Mesangial cell (primary cell): ENCODE results near the gene C12orf4.

DNA sequence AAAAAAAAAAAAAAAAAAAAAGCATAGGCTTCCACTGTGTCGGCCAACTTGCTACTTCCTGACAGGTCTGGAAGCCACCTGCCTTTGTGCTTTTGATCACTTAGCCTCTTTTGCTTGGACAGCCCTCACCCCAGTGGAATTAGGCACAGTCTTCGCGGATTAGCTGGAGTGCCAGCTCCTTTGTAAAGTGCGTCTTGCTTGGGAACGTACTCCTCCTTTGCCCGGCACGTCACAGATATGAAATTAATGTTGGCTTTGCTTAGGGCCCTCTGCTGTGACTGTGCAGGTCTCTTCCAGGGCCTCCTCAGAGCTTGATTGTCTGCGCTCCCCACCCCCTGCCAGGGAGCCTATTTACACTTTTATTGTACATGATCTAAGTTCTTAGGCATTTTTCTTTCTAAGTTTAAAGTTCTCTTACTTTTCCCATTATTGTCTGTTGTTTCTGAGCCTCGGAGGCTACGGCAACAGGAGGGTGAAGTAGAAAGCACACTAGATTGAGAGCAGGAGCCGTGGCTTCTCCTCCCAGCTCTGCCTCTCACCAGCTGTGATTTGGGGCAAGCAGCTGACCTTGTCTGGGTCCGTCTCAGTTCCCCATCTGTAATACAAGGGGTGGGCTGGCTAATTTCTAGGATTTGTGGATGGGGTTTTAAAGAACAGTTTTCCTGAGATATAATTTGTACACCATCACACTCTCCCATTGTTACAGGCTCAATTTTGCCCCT, 81.7 kb downstream of the TSPAN9 start:
- RAMPAGE, long total RNA: no peak

DNA sequence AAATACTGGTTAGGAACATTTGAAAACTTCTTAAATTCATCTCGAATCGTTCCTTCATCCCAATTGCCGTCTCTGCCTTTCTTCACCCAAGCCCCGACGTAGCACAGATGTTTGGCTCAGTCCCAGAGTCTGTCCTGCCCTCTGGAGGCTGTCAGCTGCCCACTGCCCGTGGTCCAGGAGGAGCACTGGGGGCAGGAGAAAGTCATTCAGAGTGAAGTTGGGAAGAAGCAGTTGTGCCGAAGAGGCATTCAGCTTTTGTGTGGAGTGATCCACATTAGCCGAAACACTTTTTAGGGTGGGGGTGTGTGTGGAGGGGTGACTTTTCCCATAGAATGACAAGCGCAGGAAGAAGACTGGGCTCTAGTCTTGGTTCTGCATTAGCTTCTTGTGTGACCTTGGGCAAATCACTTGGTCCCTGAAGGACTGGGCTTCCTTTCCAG, 125.0 kb downstream of the TSPAN9 start:
- RAMPAGE, long total RNA: no peak

DNA sequence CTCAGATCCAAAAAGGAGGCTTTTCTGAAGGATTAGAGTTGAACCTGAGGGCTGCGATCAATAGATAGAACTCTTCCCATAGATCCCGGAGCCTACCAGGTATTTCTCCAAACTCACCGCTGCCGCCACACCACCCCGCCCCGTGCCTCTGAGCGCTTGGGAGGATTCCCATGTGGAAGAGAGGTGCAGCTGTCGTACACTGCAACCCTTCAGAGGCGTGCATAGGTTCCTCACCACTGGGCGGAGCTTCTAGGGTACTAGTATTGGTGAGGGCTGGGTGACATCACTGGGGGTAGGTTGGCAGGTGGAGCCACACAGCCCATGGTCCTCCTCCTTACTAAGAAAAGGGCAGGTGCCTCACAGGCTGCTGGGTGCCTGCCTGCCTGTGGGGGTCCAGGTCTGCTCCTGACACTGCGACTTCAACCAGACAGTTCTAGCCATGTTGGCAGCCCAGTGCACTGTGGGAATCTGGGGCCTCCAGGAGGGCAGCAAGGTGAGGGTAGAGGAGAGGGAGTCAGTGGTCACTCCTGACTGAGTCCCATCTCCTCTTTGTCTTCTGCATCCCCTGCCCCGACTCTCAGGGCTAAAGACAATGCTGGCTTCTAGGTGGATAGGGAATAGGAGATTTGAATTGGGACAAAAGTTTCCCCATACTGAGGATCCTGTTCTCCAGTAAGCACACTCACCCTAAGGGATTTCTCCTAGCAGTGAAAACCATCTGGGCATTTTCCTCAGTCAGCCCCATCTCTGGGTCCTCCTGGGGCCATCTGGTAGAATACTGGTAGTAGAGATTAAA, 127.2 kb downstream of the TSPAN9 start:
- RAMPAGE, long total RNA: no peak

- RAMPAGE, long total RNA: no peak
These were observed 153.6 kb downstream of the TSPAN9 start for GRCh38 chr12:3230790-3231195.

DNA sequence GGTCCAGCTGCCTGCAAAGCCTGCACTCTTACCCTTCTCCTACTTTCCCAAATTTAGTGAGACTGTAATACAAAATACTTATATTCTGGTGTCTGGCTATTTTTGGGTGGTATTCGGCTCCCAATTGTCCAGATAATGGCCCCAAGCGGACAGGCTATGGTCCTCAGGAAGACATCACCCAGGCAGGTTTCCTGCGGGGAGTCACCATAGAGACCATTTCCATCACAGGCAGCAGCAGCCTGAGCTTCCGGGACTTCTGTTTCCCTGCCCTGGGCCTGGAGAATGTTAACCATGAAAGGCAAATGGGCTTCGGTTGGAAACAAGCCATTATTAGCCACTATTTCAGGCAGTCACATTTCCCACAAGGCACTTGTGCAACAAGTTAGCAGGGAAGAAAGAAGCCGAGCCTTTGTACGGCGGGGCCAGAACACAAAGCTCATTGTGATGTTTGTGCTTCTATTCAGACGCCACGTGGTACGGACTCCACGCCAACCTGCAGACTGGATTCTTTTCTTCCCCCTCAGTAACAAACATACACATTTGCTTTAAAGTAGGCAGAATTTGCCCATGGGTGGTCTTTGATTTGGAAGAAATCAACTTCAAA, 154.5 kb upstream of the PRMT8 start:
- RAMPAGE, long total RNA: no peak

DNA sequence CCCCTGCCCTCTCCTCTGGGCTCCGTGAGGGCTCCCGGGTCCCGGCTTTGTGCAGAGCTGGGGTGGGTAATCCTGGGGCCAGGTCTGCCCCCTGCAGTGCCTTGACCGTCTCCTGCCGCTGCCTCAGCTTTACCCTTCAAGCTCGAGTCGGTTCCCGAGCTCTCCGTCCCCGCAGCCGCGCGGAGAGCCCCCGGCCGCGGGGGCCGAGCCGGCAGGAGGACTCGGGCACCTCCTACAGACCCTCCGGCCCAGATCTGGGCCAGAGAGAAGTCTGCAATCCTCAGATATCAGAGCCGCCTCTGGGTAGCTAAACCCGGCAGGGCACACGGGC, 996 bp downstream of the PRMT8 start:
- RAMPAGE, long total RNA: no peak

- RAMPAGE, long total RNA: no peak
These were observed 109.0 kb downstream of the PRMT8 start for GRCh38 chr12:3599986-3600360.

GRCh38 chr12:3679835-3680585, 72.9 kb downstream of the CRACR2A start:
- RAMPAGE, long total RNA: no peak

DNA sequence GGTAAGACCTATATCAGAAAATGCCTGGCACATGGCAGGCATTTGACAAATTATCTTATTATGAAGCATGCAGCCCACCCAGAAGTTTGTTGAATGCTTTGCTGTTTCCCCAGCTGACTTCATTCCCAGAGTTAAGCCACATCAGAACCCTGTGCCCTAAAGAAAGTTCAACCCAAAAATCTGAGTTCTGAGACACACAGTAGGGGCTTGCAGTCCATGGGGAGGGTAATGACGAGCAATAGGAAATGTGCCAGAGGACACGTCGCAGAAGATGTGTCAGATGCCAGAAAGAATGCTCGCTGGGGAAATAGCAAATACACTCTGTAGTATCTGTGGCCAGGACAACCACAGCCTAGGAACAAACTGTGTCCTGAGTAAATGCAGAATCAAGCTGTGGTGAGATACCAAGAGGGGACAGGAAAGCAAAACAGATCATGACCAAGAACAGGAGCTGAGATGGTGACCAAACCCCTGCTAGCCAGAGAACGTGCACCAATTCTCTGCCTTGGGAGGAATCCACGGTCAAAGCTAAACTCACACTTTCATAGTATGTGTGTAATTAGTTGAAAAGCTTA, 9.2 kb downstream of the CRACR2A start:
- RAMPAGE, long total RNA: no peak

GRCh38 chr12:3872253-3873031, 757 bp downstream of the PARP11 start:
- RAMPAGE, long total RNA: no peak

DNA sequence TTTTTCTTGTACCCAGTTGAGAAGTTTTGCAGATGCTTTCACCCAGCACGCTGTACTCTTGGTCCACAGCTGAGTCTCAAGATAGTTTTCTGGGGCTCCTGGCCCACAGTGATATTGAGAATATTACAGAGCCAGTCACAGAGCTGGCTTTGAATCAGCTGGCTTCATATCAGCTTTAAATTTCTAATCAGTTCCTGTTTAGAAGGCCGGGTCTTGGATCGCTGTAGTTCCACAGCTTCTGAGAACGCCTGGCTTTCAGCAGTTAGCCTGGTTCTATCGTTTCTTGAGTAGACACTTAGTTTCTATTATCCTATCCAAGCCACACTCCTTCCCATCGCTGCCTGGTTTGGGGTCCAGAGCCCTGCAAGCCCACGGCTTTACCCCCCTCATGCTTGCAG, 32.5 kb upstream of the PARP11 start:
- RAMPAGE, long total RNA: no peak

DNA sequence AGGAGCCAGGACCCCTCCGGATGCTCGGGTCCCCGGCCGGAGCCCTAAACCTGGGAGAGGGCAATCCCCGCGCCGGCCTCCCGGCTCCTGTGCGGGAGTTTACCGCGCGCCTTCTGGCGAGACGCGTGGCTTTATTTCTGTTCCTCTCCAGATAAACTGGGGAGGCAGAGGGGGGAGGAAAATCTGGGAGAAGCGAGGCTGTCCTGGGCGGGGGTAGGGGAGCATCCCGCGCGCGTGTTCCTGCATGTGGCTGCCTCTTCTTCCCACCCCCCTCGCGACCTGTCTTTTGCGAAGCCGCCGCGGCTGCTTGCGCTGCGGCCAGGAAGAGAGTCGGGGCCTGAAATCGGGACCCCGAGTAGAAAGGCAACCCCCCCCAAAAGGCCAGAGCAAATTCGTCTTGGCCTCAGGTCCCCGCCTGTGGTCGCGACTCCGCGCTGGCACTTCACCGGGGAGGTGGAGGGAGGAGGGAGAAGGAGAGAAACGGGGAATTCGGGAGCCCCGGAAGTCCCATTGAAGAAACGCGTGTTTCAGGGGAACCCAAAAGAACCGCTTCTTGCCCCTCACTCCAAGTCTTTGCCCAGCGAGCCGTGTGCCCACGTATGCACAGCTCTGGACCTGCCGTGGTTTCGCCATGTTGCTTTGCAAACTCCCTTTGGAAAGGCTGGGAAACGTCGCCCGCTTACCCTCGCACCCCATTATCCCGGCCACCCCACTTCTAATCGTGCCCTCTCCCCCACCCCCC, 869 bp downstream of the CCND2 start:
- RAMPAGE, long total RNA: no peak

GRCh38 chr12:4300725-4301372, 20.2 kb upstream of the TIGAR start:
- RAMPAGE, long total RNA: no peak

- RAMPAGE, long total RNA: no peak
These were observed 18.3 kb upstream of the TIGAR start for GRCh38 chr12:4302519-4303342.

DNA sequence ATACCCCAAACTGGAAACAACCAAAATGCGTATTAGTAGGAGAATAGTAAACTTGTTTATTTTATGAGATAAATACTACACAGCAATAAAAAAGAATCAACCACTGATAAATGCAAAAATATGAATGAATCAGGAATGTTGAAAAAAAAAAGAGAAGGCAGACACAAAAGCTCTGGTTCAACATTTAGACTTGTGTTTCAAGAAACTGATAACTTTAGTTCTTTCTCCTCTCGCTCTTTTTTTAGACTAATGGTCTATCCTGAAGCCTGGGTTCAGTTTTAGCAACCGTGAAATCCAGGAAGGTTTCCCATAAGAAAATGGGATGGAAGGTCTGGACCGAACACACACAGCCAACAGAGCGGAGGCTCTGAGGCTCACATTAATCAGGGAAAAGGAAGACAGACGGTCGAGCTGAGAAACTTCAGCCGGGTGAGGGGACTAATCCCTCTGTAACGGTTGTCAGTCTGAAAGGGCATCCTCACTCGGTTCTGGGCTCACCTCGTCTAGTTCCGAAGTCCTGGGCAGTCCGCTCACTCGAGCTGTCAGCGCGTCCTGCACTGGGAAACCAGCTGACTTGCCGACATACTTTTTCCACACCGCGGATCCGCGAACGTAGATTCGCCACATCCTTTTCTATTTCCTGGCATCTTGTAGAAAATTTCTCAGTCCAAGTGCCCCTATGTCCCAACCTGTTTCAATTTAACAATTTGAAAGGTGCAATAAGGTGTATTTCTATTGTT, at the start of gene C12orf4:
Gene C12orf4, minus strand, starts transcription at position 559 of the 740 bp plus-strand sequence.
- RAMPAGE, long total RNA: start-site peak on the minus strand centred at position 560 of the sequence, 8 bp wide, 42 reads

DNA sequence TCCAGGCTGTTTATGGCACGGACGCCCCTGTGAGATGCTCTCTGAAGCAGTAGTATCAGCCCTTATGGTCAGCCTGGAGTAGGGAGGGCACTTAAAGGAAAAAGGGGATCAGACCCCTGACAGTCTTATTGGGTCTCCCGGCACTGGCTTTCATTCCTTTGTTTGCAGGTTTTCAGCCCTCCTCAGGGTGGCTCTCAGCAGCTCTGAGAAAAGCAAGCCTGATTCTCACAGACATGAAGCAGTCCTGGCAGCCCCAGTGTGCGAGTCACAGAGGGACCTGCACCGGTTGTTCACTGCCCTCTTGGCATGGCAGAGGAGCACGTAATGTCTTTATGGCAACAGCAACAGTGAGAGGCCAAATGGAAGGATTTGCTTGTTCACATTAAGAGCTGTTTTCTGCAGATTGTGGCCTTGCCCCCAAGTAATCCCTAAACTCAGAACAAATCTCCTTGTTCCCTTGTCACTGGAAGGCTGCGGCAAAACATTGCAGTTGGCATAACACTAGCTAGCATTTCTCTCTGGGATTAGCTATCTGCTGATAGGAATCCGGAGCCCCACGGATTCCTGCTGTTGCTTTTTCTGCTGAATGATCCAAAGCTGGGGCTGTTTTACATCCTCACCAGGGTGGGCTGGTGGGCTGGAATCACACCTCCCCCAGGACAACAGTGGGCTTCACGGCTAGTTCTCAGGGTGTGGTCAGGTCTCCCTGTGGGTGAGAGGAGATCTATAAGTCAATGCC, 3.5 kb downstream of the KCNA5 start:
- RAMPAGE, long total RNA: no peak

GRCh38 chr12:5200638-5201034, 157.0 kb downstream of the KCNA5 start:
- RAMPAGE, long total RNA: no peak

GRCh38 chr12:5456667-5457437, 24.9 kb downstream of the NTF3 start:
- RAMPAGE, long total RNA: no peak

GRCh38 chr12:5874432-5874816, 70.6 kb downstream of the ANO2 start:
- RAMPAGE, long total RNA: no peak

- RAMPAGE, long total RNA: no peak
These were observed 66.0 kb downstream of the VWF start for GRCh38 chr12:6058382-6058941.